Measurements from ENCODE around the gene RFESD.

GRCh38 chr5:90964997-90965721 is 406.6 kb downstream of the ADGRV1 start:
- PRO-cap: no peak
- RAMPAGE, long total RNA: no peak

DNA sequence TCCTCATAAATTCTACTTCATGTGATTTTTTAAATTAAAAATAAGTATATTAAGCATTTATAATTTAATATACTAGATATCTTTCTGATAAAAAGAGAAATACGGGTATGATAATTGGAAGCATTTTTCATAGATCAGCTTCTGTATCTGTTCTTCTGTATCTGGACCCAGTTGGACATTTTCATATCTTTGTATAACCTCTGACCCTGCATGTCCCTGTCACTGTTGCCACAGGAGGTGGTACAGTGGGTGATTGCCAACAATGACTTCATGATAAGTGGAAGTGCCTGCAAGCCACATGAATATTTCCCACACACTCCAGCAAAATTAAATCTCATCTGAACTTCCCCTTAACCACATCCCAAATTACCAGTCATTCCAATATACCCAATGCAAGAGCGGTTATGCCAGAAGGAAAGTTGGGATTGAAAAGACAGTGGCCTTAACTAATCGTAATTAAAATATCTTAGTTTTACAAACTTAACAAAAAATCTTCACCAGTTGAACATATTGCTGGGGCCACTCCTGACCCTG is 376.4 kb downstream of the ARRDC3 start:
- PRO-cap: no peak
- RAMPAGE, long total RNA: no peak

GRCh38 chr5:91189836-91190345 is 193.2 kb downstream of the ARRDC3 start:
- PRO-cap: no peak
- RAMPAGE, long total RNA: no peak

DNA sequence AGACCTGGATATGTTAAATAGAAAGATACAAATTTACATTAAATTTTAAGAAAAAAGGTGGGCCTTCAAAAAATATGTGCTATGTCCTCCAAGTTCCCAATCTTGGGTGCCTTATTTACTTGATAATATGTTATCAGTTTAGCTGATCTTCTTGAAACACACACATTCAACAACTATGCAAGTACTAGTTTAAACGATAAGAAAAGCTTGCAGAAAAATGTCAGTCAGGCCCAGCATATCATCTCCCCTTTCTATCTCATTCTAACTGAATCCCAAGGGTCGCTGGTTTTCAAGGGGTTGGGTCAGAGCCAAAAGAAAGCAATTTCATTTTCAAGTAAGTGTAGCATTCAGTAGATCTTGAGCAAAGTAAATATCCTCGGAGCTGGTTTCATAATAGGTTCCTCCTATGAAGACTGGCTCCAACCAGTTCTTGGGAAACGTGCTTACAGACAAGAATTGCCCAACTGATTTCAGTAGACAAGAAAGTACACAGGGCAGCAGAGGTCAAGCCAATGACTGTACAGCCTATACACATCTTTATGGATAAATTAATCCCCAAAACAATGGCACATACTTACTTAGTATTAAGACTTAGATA is 164.2 kb downstream of the ARRDC3 start:
- PRO-cap: no peak
- RAMPAGE, long total RNA: no peak

DNA sequence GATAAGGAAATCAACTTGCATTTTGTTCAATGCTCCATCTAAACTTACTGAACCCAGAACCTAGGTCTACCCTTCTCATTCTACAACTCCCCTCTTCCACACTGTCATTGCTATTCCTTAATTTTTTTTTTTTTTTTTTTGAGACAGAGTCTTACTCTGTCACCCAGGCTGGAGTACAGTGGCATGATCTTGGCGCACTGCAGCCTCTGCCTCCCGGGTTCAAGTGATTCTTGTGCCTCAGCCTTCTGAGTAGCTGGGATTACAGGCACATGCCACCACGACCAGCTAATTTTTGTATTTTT is 16.3 kb downstream of the ARRDC3 start:
- PRO-cap: no peak
- RAMPAGE, long total RNA: no peak

DNA sequence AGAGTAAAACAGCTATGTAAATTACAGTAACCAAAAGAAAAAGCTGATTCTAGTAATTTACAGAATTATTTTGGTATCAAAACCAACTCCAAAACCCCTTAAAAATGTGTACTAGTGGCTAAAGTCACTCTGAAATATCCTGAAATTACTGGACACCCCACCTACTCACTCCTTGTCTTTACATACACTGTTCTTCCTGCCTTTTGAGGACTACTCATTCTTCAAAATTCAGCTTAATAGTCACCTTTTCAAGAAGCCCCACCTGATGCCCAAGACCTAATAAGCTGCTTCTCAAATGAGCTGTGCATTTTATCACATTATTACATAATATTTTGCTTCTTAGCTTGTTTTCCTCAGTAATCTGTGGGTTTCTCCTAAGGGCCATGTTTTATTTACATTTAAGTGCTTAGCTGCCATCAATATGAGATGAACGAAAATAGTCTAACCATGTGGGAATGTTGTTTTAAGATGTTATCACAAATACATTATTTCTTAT is 10.3 kb downstream of the ARRDC3 start:
- PRO-cap: no peak
- RAMPAGE, long total RNA: no peak

- PRO-cap: no peak
- RAMPAGE, long total RNA: no peak
These were observed 1.4 kb downstream of the ARRDC3 start for GRCh38 chr5:91381502-91382327.

DNA sequence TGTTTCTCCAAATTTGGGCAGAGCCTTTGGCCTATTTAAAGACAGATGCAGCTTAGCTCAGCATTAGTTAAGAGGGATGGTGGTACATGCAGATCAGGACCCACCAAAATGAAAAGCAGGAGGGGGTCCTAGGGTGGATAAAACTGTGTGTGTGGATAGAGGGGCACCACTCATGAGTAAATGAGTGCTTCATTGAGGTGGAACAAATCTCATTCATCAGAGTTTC is 20.4 kb upstream of the ARRDC3 start:
- PRO-cap: no peak
- RAMPAGE, long total RNA: no peak

- PRO-cap: no peak
- RAMPAGE, long total RNA: no peak
These were observed 125.3 kb upstream of the NR2F1 start for GRCh38 chr5:93457579-93458220.

DNA sequence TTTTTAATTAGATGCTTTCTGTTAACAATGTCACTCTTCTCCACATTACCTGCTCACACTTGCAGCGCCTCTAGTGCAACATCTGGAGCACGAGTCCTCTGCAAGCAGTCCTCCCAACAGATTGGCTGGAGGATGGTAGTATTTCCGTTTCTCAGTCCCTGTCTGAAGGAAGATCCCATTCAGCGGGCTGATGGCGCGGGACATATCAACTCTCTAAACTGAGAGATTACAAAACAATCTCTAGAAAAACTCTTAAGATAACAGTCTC is 13.2 kb upstream of the NR2F1 start:
- PRO-cap: no peak
- RAMPAGE, long total RNA: no peak

DNA sequence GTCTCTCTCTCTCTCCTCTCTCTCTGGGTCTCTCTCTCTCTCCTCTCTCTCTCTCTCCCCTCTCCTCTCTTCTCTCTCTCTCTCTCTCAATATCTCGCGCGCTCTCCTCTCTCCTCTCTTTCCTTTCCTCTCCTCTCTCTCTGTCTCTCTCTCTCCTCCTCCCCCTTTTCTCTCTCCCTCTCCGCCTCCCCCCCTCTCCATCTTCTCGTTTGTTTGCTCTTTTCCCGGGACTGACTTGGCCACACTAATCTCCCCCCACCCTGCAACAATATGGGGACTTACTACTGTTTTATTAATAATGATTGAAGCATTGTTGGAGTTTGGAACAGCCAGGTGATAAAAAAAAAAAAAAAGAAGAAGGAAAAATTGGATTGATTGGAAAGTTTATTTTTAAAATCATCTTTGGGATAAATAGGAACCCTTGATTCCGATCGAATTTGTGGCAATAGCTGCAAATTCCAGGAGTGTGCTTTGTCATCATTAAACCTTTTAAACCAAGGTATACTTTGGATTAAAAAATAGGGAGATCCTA is 1.0 kb upstream of the NR2F1 start:
- PRO-cap: no peak
- RAMPAGE, long total RNA: no peak

DNA sequence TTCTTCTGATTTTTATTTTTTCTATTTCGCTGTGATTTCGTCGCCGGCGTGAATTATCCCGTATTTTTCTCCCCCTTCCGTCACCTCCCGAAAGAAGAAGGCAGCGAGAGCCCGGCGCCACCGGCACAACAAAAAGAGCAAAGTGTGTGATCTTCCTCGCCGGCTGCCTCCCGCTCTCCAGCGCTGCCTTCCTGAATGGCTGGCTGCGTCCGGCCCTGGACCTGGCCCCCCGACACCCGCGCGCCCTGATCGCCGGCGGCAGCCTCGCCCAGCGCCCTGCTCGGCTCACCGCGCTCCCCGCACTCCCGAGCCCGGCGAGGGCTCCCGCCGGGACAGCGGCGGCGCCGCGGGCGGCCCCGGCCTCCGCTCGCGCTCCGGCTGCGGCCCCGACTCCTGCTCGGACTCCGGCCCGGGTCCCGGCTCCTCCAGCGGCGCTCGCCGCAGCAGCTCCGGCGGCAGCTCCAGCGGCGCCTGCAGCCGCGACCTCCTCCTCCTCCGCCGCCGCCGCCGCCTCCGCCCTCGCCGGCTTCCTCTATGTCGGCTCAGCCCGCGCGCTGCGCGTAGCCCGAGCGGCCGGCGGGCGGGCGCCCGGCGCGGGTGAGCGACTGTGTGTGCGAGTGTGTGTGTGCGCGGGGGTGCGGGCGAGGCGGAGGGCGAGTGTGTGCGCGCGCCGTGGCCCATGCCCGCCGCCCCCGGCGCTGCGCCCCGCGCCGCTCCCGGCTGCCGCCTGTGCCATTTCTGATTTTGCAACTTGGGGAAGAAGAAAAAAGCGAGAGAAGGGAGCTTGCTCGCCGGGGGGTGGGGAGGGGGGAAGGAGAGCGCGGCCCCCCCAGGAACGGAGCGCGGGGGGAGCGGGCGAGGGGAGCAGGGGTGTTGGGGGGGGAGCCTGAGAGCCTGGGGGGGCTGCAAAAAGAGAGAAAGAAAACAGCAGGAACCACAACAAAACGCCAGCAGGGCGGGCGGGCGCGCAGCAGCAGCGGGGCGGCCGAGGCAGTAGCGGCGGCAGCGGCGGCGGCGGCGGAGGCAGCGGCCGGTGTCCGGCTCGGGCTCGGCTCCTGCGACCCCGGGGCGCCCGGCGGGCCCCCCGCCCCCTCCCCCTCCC is 1.2 kb downstream of the NR2F1 start:
- PRO-cap: no peak
- RAMPAGE, long total RNA: no peak

DNA sequence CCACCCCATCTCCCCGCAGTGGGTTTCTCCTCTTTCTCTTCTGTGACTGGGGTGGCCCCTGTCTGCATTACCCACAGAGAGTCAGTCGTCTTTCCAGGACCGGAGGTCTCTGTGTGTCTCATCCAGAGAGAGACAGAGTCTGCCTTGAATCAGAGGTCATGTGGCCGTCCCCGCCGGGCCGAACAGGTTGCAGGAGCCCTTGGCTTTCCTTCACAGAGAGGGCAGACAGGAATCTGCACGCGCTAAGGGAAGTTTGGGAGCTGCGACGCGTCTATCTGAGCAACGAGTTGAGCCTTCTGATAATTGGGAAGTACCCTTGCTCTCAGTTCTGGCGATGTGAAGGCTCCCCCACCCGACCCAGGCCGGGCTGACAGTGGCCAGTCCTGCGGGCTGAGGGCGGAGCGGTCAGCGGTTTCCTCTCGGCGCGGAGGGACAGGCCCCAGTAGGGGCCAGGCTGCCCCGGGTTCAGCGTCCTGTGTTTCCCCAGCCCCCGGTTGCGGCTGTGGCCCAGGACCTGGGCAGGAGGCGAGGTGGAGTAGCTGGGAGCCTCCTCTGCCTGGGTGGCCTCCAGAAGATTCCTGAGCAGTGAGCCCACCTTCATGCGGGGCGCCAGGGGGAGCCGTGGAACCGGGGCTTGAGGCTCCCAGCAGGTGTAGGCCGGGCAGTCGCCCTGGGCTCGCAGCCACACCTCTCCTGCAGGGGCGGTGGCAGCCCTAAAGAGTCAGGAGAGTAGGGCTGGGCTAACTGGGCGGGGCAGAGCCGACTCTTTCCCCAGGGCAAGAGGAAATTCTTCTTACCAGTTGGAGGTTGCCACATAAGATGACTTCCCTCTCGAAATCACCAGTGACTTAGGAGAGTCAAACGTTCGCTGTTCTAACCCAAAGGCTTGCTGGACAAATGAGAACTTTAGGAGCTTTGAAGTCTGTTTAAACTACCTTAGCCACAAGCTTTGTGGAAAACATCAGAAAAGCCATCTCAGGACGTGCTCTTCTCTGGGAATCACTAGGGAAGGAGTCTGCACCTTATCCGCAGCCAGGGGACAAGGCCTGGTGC is 13.9 kb downstream of the NR2F1 start:
- PRO-cap: no peak
- RAMPAGE, long total RNA: no peak

DNA sequence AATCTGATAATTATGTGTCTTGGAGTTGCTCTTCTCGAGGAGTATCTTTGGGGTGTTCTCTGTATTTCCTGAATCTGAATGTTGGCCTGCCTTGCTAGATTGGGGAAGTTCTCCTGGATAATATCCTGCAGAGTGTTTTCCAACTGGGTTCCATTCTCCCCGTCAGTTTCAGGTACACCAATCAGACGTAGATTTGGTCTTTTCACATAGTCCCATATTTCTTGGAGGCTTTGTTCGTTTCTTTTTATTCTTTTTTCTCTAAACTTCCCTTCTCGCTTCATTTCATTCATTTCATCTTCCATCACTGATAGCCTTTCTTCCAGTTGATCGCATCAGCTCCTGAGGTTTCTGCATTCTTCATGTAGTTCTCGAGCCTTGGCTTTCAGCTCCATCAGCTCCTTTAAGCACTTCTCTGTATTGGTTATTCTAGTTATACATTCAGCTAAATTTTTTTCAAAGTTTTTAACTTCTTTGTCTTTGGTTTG is 114.9 kb upstream of the POU5F2 start:
- PRO-cap: no peak
- RAMPAGE, long total RNA: no peak

DNA sequence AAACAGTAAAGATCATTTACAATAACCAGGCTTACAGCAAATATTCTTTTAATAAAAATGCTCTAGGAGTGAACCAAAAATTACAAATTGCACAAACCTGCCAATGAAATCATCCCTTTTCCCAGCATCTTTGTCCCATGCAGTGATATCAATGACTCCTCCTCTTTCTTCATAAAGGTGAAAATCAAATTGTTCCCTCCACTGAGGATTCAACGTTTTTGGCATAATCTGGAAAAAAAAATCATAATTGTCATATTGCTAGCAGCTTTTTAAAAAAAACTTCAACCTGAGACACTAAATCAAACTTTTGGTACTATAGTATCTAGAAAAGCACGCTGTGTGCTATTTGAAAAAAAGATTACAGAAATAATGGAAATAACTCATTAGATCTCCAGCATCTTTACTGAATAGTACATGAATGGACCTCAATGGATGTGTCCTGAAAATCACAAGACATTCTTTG is 290.7 kb downstream of the SLF1 start:
- PRO-cap: no peak
- RAMPAGE, long total RNA: no peak

- PRO-cap: no peak
- RAMPAGE, long total RNA: no peak
These were observed 146.5 kb downstream of the MCTP1 start for GRCh38 chr5:95138344-95138868.

DNA sequence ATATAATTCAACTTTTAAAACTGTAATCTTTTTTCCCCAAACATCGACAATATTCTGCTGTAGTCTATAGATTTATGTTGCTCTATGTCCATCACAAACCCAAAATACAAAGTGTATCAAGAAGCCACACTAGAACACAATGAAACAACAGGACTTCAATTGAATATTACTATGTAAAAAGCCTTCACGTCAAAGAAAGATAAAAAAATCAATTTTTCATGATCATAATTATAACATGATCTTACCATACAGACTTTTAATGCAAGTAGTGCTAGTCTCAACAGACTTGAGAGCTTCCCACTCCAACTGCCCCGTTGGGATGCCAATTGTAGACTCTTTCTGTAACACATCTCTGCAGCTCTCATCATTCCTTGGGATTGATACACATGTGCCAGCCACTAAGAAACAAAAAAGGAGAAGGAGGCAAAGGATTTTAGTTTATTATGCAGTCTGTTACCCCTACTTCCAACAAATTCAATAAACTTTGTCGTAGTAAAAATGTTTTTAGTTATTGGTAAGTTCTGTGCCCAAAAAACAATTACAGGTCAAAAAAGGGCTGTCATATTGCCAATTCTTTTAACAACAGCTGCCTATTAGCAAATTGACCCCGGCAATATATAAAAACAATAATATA is 76.6 kb downstream of the SKIC3 start:
- PRO-cap: no peak
- RAMPAGE, long total RNA: no peak

- PRO-cap: no peak
- RAMPAGE, long total RNA: no peak
These were observed 11.5 kb downstream of the SKIC3 start for GRCh38 chr5:95543128-95543815.

GRCh38 chr5:95646351-95647619 is at the start of gene RFESD:
RFESD (plus strand) TSS chr5:95646777.
- PRO-cap: no peak
- RAMPAGE, long total RNA: no peak

- PRO-cap: no peak
- RAMPAGE, long total RNA: no peak
These were observed 13.2 kb downstream of the SPATA9 start for GRCh38 chr5:95669489-95670185.

Data from spinal cord (tissue), 3 donors.